Sigmoid colon (tissue), 4 donors: ENCODE results near the genes C5orf34, NNT and ITGA1.

- PRO-cap: no peak
- RAMPAGE, long total RNA, 4 experiments: no peak in any of the 4 experiments
Measured at GRCh38 chr5:43482590-43483151, 994 bp downstream of the TMEM267 start.

DNA sequence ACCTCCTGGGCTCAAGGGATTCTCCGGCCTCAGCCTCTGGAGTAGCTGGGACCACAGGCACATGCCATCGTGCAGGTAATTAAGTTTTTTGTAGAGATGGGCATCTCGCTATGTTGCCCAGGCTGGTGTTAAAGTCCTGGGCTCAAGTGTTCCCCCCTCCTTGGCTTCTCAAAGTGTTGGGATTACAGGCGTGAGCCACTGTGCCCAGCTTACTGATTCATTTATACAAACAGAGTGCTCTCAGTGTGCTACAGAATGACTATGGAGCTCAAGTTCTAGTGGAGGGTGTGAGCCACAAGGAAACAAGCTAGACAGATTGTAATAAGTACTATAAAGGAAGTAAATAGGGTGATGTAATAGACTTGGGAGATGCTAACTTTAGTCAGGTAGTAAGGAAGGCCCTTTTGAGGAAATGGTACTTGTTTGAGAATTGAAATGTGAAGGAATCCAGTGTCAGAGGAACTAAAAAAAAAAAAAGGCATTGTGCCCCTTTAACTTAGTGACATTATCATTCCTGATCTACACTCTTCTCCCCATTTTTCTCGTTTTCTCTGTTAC is 1.7 kb upstream of the TMEM267 start:
- PRO-cap: no peak
- RAMPAGE, long total RNA, 4 experiments: no peak in any of the 4 experiments

- PRO-cap: unidirectional peak, plus-strand start at chr5:43515252
- RAMPAGE, long total RNA, 4 experiments: start-site peak on the minus strand in 4 of 4 experiments, at chr5:43515120-43515177 at its widest, 5 to 25 reads per replicate
Measured at GRCh38 chr5:43514395-43515703, at the start of gene C5orf34. Gene C5orf34, minus strand, starts transcription at chr5:43515148.

DNA sequence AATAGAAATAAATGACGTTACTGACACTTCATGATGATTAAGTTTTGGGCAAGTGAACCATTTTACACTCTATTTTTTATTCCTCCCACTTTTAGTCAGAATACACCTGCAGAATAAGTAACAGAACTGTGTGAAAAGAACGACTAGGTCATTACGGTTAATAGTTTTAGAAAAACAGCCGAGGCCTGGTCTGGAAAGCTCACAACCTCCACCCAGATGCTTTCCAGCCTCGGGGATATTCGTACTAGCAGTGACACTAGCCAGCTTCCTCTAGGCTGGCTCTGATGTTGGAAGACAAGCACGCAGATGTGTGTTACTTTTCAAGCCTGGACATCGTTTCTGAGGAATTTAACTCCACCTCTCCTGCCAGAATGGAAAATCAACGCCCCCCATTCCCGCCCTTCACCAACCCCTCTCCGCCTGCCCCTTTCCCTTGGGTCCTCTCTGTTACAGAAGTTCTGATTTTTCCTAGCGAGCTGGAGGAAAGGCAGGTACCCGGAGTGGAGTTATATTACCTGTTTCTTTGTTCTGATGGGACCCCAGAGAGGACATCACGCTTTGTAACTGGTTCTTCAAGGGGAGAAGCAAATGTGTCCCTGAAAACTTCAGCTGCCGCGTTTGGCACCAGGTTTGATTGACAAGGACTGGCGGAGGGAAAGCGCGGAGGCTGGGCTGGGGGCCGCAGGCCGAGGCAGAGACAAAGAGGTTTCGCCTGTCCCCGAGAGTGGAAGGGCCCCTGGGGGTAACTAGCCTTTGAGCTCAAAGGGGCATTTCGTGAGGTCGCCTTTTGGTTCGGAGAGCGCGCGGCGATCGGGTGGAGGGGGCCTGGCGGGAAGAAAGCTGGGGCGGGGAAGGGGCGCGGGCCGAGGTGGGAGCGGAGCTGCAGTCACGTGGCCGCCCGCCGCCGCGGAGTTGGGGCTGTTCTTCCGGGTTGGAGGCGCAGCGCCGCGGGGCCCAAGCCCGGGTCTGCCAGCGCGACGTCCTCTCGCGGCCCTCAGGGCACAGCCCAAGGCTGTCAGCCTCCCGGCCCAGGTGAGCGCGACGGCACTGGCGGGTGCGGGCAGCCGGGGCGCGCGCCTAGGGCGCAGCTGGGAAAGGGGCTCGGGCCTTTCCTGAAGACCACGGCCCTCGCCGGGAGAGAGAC is at the start of gene NNT:
Gene NNT (plus strand): TSS at position 918 of the 1,144 bp plus-strand sequence.
- PRO-cap: no peak
- RAMPAGE, long total RNA, 4 experiments: start-site peak on the plus strand in 4 of 4 experiments, centred at positions 430 to 966 of the sequence, 18 to 219 reads per replicate; start-site peak on the minus strand in 4 of 4 experiments, centred at positions 658 to 845 of the sequence, 7 to 57 reads per replicate

DNA sequence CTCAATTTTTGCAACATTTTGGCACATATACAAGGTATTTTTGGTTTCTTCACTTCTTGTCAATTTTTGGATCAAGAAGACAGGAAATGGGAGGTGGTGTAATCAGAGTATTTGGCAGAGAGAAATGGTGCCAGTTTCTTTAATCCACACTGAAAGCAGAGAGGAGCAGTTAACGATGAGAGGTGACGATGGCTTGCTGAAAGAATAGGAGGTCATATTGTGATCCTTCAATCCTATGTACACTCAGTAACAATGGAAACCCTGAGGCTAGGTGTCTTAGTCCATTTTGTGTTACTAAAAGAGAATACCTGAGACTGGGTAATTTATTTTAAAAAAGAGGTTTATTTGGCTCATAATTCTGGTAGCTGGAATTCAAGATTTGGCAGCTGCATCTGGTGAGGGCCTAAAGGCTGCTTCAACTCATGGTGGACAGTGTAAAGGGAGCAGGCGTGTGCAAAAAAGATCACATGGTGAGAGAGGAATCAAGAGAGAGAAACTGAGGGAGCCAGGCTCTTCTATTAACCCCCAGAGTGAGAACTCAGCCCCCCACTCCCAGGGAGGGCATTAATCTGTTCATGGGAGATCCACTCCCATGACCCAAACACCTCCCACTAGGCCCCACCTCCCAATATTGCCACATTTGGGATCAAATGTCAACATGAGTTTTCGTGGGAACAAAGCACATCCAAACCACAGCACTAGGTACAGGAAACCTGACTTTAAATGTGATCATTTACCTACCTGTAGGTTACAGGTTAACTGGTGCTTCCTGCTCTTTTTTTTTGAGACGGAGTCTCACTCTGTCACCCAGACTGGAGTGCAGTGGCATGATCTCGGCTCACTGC is 16.7 kb downstream of the NNT start:
- PRO-cap: no peak
- RAMPAGE, long total RNA, 4 experiments: no peak in any of the 4 experiments

- PRO-cap: no peak
- RAMPAGE, long total RNA, 4 experiments: no peak in any of the 4 experiments
Measured at GRCh38 chr5:44423140-44423415, 33.9 kb upstream of the FGF10 start.

DNA sequence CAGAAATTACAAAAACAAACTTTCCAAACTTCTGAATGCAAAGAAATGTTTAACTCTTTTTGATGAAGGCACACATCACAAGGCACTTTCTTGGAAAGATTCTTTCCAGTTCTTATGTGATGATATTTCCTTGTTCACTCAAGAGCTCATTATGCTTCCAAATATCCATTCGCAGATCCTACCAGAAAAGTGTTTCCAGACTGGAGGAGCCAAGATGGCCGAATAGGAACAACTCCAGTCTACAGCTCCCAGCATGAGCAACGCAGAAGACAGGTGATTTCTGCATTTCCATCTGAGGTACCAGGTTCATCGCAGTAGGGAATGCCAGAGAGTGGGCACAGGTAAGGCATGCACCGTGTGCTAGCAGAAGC is 497.0 kb upstream of the HCN1 start:
- PRO-cap: no peak
- RAMPAGE, long total RNA, 4 experiments: no peak in any of the 4 experiments

- PRO-cap: no peak
- RAMPAGE, long total RNA, 4 experiments: no peak in any of the 4 experiments
Measured at GRCh38 chr5:50856845-50857048, 190.3 kb downstream of the PARP8 start.

DNA sequence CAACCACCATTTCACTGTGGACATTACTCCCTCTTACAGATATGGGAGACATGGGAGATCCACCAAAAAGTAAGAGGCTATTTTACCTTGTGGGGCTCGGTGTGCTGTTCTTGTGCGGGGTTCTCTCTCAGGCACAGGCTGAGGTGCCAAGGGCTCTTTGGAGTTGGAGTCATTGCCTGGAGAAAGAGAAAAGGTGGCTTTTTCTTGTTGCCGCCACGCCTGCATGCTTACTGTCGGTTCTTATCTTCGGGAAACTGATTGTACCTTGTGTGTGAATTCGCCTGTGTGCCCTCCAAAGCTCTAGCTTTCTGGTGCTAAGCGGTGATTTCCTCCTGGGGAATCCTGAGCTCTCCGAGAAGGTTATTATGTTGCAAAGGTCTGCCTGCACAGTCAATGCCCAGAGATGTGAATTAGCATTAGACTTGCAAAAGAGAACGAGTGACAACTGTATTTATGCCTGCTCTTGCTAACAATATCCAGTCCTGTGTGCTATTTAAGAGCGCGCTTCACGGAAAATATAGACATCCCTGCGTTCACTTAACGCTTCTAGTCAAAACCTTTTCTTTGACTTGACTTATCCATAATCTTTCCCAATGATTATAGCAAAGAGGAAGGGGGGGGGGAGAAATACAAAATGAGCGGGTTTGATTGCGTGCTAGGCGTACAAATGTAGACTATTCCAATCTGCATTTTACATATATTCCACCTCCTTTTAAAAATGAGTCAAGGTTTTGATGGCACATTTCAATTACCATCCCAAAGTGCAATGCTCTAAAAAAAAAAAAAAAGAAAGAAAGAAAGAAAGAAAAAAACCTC is 591 bp downstream of the ISL1 start:
- PRO-cap: no peak
- RAMPAGE, long total RNA, 4 experiments: no peak in any of the 4 experiments

GRCh38 chr5:52702762-52703197 is 84.9 kb upstream of the ITGA1 start:
- PRO-cap: no peak
- RAMPAGE, long total RNA, 4 experiments: no peak in any of the 4 experiments

- PRO-cap: bidirectional peak, plus-strand start at chr5:52787936, minus-strand start at chr5:52787830
- RAMPAGE, long total RNA, 4 experiments: no peak in any of the 4 experiments
Measured at GRCh38 chr5:52787893-52788776, at the start of gene ITGA1. Gene ITGA1, plus strand, starts transcription at chr5:52787916.

- PRO-cap: unidirectional peak, minus-strand start at chr5:53481968
- RAMPAGE, long total RNA, 4 experiments: no peak in any of the 4 experiments
Measured at GRCh38 chr5:53481811-53482242, 1.4 kb downstream of the FST start.

- PRO-cap: no peak
- RAMPAGE, long total RNA, 4 experiments: no peak in any of the 4 experiments
Measured at GRCh38 chr5:54045506-54045910, 264.9 kb downstream of the ARL15 start.

GRCh38 chr5:54094830-54095704 is 215.3 kb downstream of the ARL15 start:
- PRO-cap: no peak
- RAMPAGE, long total RNA, 4 experiments: no peak in any of the 4 experiments

DNA sequence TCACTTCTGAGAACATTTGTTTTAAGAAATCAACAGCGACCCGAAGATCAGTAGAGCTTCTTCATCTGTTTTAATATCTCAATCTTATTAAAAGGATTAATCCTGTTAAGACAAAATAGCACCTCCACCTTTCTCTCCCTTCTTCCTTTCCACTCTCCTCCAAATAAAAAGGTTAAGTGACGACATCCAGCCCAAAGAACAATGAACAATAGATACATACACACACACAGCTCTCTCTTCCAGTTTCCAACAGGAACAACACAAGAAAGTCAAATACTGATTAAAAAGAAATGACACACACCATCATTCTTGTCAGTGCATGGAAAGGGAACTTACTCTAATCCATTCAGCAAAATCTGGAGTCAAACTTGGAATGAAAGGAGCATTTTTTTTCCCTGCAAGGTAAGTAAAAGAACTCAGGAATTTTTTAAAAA is 2.8 kb downstream of the ARL15 start:
- PRO-cap: no peak
- RAMPAGE, long total RNA, 4 experiments: no peak in any of the 4 experiments

GRCh38 chr5:54520039-54520988 is 2.8 kb downstream of the SNX18 start:
- PRO-cap: unidirectional peak, minus-strand start at chr5:54520718; unidirectional peak, minus-strand start at chr5:54520755
- RAMPAGE, long total RNA, 4 experiments: no peak in any of the 4 experiments

DNA sequence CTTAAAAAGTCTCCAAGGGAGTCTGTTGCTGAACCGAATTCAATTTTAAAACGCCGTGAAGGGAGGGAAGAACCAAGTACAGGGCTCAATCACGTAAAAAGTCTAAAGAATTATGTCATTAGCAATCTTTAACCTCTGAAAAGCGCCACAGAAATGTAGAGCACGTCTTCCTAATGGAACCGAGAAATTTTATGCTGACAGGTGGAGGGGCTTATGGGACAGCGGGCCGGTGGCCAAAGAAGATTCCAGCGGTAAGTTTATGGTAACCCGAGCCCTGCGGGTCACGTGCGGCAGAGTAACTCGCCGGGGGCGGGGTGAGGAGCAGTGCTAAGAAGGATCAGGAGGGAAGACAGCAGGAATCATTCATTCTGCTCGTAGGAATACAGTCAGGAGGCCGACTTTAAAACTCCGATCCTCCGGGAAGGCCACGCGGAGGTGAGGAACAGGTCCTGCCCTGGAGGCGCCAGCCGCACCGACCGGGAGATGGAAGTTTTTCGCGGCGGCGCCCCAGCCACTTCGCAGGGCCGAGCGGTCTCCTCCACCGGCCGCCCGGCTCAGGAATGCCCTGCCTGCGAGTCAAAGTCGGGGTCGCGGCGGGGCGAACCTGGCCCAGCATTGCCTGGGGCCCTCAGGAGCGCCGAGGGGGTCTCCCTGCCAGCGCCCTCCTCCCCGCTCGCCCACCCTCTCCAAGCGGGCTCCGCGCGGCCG is 101.9 kb downstream of the ESM1 start:
- PRO-cap: unidirectional peak, plus-strand start at position 330 of the sequence
- RAMPAGE, long total RNA, 4 experiments: no peak in any of the 4 experiments

GRCh38 chr5:55530437-55531096 is 4.2 kb downstream of the PLPP1 start:
- PRO-cap: no peak
- RAMPAGE, long total RNA, 4 experiments: no peak in any of the 4 experiments

DNA sequence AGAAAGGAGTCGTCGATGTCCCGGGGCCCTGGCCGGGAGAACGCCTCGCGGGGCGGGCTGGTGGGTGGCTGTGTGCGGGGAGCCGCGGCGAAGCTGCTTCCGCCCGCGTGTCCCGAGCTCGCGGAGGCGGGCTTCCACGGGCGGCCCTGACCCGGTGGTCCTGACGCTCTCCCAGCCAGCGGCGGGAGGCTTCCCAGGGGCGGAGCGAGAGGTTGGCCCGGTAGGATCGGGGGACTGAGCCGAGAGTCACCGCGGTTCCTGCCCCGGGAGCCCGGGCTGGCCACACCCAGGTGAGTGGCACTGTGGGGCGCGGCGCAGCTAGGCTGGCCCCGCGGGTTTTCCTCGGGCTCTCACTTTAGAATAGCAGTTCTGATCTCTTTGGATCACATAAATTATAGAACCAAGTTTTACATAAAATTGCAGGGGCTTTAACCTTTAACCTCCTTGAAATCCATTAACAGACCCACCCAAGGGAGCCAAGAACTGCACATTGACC is 29.3 kb upstream of the IL31RA start:
- PRO-cap: no peak
- RAMPAGE, long total RNA, 4 experiments: no peak in any of the 4 experiments

DNA sequence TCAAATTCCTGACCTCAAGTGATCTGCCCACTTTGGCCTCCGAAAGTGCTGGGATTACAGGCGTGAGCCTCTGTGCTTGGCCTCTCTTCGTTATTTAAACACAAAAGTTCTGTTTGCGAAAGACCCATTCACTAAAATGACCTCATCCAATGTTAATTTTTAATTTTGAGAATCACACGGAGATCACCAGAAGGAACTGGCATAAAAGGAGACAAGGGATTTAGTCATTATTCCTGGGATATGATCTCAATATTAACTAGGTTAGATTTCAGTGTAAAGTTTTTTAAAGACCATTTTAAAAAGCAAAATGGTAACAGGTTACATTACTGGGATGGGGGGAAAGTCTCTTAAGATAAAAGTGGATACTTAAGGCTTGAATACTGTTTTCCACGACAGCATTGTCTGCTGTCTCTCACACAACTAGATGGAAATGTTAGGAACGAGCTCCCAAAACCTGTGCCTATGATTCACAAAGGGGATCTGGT is 63.1 kb downstream of the IL6ST start:
- PRO-cap: no peak
- RAMPAGE, long total RNA, 4 experiments: no peak in any of the 4 experiments